Jurkat, Clone E6-1 (cell line): Measurements from ENCODE around the gene PSEN1.

- RRBS, result no CpG with 5 or more reads among the region's 5 CpGs
These were observed 400.7 kb downstream of the RGS6 start for GRCh38 chr14:72332921-72333389.

DNA sequence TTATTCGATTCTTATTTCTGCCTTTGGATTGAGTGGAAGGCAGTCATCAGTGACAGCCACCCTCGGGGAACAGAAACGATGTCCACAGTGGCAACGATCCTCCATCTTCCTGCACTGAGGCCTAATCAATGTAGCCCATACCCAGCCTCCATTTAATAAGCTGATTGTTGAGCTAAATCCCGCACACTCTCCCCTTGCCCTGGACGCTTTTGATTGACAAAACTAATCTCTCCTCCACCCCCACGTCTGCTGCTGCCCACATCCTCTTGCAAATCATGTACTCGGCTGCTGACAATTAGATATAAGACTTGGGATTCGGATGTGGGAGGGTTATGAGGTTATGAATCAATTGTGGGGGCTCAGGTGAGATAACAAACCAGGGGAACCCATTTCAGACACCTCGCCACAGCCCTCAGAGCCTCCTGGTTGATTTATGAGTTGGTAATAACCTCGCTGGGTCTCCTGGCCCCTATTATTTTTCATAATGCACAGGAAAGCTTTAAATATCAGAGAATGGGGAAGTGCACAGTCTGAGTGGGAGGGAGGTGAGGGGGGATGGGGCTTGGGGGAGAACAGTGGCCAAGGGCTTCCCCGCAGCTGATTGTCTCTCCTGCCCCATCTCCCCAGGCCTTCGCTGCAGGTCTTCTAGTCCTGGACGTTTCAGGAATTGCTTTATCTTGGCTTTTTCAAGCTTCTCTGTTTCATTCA, 449.9 kb downstream of the DPF3 start:
- RRBS, result no CpG with 5 or more reads among the region's 14 CpGs

- RRBS, result no CpG with 5 or more reads among the region's 4 CpGs
These were observed 364.8 kb downstream of the DPF3 start for GRCh38 chr14:72529057-72529568.

DNA sequence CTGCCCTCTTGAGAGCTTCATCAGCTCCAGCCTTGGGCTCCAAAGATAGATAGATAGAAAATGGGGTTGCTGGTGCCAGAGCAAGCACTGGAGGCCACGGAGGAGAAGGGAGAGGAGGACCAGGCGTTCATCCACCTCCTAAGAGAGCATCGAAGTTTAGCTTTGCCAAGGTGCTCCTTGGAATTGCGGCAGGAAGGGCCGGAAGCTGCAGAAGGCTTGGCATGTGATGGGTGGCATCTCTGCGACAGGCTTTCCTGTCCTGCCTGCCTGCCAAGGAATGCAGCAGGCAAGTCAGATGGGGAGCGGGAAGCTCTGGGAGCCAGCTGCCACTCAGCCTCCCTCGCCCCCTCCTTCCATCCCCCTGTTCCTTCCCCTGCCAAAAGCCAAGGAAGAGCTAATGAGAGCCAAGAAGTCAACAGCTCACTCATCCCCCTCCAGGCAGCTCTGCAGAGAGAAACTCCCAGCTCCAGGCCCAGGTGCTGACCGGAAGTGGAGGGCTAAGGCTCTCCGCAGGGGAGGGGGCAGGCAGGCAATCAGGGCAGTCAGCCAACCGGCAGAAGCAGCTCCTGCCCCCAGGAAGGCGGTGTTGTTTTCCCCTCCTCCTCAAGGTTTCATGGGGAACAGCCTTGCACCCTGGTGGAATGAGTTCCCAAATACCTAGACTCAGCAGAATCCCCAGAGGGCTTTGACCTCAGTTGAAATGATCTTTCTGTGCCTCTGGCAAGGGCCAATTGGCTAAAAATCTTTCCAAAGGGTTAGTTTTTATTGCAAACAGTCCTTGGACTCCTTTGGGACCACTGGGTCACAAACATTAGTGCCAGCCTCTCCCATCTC, 349.3 kb downstream of the DPF3 start:
- RRBS, result 74% methylated on average over 3 of the region's 12 CpGs

GRCh38 chr14:72617146-72618263, 276.4 kb downstream of the DPF3 start:
- RRBS, result no CpG with 5 or more reads among the region's 27 CpGs

- RRBS, result no CpG with 5 or more reads among the region's 10 CpGs
These were observed 214.9 kb downstream of the DPF3 start for GRCh38 chr14:72679067-72679364.

- RRBS, result no CpG with 5 or more reads among the region's 4 CpGs
These were observed 29.6 kb downstream of the RBM25 start for GRCh38 chr14:73087816-73088372.

- RRBS, result no CpG with 5 or more reads among the region's 19 CpGs
These were observed 30.4 kb upstream of the PSEN1 start for GRCh38 chr14:73105633-73106532.

DNA sequence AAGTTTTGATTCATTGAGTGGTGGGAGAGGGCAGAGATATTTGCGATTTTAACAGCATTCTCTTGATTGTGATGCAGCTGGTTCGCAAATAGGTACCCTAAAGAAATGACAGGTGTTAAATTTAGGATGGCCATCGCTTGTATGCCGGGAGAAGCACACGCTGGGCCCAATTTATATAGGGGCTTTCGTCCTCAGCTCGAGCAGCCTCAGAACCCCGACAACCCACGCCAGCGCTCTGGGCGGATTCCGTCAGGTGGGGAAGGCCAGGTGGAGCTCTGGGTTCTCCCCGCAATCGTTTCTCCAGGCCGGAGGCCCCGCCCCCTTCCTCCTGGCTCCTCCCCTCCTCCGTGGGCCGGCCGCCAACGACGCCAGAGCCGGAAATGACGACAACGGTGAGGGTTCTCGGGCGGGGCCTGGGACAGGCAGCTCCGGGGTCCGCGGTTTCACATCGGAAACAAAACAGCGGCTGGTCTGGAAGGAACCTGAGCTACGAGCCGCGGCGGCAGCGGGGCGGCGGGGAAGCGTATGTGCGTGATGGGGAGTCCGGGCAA, at the start of gene PSEN1:
TSS of gene PSEN1 (plus strand) at position 451 of the 551 bp plus-strand sequence.
- RRBS, result 3% methylated on average over 11 of the region's 41 CpGs

GRCh38 chr14:73235375-73235912, 1.9 kb upstream of the PAPLN start:
- RRBS, result no CpG with 5 or more reads among the region's 4 CpGs

- RRBS, result 21% methylated on average over 21 of the region's 68 CpGs
These were observed 8.3 kb downstream of the PAPLN start for GRCh38 chr14:73245351-73246292.

DNA sequence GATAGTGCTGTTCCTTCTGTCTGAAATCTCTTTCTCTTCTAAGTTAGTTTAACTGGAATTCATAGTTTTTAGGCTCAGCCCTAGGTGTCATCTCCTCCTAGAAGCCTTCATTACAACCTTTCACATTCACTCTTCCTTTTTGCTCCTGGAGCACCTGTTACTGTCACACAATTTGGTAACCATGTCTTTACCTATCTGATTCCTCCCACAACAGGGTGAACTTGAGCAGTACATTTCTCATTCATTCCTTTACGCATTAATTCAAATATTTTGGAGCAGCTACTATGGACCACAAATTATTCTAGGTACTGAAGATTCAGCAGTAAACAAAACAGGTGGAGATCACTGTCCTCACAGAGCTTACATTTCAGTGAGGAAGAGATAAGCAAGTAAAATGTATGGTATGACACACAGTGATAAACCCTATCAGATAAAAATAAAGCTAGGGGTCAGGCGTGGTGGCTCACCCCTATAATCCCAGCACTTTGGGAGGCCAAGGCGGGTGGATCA, 69.3 kb downstream of the PAPLN start:
- RRBS, result no CpG with 5 or more reads among the region's 3 CpGs

- RRBS, result no CpG with 5 or more reads among the region's 21 CpGs
These were observed 1.2 kb upstream of the ACOT2 start for GRCh38 chr14:73567352-73568616.

- RRBS, result no CpG with 5 or more reads among the region's 15 CpGs
These were observed 9.4 kb upstream of the PNMA1 start for GRCh38 chr14:73723253-73724351.

DNA sequence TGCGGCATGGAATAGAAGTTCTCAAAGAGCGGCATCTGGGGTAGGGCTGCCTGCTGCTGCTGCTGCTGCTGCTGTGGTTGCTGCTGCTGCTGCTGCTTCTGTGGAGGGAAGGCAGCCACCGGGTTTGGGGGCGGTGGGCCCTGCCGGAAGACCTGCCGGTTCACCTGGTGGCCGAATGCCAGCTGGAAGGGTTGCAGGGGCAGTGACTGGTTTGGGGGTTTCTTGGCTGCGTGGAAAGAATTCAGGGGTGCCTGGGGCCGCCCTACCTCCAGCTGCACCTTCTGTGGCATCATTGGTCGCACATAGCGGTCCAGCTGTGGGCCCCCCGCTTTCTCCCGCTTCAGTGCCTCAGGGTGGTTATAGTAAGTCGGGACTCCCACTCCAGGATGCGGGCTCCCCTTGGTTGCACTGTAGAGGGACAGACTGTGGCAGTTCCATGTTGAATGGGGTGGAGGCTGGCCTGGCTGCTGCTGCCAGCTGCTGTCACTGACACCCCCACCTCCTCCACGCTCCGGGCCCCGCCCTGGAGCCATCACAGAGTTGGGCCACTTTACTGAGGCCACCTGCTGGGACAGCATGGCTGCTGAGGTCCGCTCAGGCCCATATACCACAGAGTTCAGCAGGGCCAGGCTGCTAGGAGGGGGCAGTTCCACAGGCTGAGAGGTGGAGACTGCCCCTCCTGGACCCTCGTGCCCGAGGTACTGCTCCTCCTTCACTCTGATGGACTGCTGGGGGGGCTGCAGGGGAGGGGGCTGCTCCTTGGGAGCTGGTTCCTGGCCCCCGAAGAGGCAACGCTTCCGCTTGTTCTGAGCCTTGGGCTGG, 20.7 kb downstream of the MIDEAS start:
- RRBS, result no CpG with 5 or more reads among the region's 24 CpGs

- RRBS, result no CpG with 5 or more reads among the region's 6 CpGs
These were observed 15.1 kb downstream of the MIDEAS start for GRCh38 chr14:73744815-73745537.

GRCh38 chr14:73746500-73746852, 13.6 kb downstream of the MIDEAS start:
- RRBS, result no CpG with 5 or more reads among the region's 1 CpG

DNA sequence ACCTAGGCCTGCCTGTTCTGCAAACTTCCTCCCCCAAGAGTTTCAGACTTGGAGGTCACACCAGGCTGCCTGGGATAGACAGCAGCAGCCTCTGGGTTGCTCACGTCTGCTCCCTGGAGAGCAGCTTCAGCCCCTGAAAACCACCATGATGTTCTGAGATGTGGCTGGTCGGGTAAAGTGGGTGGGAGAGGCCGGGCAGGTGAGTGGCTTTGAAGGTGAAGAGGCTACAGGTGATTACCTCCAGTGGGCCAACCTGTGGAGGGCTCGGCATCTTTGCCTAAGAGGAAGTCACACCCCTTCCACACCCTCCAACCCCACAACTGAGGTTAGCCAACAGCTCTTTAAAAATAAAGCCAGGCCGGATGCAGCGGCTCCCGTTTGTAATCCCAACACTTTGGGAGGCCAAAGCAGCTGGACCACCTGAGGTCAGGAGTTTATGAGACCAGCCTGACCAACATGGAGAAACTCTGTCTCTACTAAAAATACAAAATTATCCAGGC, 8.8 kb downstream of the MIDEAS start:
- RRBS, result no CpG with 5 or more reads among the region's 7 CpGs

DNA sequence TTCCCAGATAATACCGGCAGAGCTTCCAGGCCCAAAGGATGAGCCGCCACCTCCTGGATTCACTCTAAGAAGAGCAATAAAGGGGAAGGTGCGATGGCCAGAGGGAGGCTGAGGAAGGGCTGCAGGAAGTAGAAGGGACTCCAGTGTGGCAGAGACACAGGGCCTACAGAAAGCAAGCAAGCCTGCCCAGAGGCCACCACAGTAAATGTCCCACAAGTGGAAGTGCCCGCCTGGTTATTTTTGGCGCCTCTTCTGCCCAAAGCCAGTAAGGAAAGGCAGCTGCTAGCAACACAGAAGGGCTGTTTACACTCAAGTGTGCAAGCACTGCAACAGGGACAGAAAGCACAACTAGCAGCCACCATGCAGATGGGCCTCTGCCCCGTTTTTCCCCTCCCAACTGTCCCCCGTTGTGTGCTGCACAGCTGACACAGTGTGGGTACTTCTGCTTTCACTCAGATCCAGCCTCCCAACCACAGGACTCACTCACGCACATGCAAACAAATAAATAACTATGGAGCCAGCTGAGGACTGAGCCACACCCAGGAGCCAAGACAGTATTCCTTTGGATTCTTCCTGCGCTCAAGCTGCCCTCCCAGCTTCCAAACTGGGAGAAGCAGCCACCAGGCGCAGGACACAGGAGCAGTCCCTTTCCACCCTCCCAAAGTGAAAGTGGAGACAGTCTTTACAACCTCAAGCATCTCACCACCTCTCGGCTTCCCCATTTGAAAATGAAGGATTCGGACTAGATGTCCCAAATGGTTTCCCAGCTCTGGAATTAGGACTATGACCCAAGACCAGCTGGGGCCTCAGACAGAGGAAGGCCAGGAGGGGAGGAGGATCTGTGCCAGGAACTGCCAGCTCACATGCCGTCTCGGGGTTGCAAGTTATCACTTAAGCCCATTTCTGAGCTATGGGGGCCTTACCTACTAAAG, 6.0 kb downstream of the MIDEAS start:
- RRBS, result no CpG with 5 or more reads among the region's 14 CpGs

- RRBS, result under 1% methylated on average over 5 of the region's 42 CpGs
These were observed 904 bp downstream of the MIDEAS start for GRCh38 chr14:73759239-73759558.